ENCODE measurements around the genes PIM2, PRAF2, CENPVL3 and XAGE1A.

DNA sequence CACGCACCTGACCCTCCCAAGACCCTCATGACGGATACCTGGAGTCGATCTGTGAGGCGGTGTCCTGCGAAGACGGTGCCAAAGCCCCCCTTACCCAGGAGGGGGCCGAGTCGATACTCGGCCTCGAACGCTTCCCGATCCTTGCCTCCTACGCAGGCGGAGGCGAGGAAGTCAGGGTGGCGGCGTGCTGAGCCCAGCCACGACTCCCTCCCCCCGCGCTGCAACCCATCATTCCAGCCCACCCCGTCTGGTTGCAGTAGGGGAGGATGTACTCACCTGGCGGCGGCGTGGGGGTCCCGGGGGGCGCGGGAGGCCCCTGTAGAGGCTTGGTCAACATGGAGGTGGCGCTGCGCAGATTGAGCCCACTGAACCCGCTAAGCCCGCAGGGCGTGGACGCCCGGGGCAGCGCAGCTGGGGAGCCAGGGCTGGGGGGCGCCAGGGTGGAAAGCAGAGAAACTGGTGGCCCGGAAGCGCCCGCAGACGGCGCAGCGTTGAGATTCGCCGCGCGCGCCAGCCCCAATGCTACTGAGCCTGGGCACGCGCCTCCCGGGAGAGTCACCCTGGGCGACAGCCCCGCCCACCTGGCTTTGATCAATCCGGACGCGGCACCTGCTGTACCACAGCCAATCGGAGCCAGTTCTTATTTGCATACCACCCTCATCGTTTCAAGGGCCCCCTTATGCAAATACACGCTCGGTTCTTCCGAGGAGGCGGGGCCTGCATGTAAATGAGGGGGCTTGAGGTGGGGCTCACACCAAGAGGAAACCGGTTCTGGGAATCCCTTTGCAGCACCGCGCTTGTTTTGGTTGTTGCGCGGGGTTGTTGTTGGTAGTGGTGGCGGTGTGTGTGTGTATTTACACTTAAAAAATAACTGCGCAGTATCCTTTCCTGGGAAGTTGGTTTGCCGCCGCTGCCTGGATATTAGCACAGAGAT lies at the start of gene PIM2:
Gene PIM2, minus strand, starts transcription at position 527 of the 934 bp plus-strand sequence.
- CAGE, long polyA plus RNA, result no peak
- RRBS, result 26% methylated on average over 23 of the region's 70 CpGs

GRCh38 chrX:48938589-48939154 lies 18.7 kb downstream of the OTUD5 start:
- CAGE, long polyA plus RNA, result no peak
- RRBS, result no CpG with 5 or more reads among the region's 5 CpGs

- CAGE, long polyA plus RNA, result no peak
- RRBS, result no CpG with 5 or more reads among the region's 3 CpGs
These were observed 14.6 kb downstream of the TFE3 start for GRCh38 chrX:49028463-49028974.

DNA sequence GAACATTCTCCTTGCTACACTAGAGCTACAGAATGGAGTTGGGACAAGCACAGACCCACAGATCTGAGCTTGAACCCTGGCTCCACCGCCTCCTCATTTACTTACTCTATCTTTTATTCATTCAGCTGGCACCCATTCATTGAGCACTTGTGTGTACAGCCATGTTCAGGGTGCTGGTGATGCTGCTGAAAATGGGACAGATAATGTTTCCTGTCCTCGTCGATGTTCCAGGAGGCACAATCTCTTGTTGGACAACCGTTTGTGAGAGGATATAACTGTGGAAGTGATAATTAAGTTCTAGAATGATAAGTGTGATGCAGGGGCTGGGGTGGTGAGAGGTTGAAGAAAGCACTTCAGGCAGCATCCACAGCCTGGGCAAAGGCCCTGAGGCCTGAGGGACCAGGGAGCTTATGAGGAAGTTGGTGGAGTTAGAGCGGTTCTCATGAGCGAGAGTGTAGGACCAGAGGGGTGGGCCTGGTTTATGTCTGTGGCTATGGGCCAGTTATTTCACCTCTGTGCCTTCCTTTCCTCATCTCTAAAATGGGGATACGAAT lies 2.6 kb downstream of the CCDC120 start:
- CAGE, long polyA plus RNA, result no peak
- RRBS, result no CpG with 5 or more reads among the region's 7 CpGs

DNA sequence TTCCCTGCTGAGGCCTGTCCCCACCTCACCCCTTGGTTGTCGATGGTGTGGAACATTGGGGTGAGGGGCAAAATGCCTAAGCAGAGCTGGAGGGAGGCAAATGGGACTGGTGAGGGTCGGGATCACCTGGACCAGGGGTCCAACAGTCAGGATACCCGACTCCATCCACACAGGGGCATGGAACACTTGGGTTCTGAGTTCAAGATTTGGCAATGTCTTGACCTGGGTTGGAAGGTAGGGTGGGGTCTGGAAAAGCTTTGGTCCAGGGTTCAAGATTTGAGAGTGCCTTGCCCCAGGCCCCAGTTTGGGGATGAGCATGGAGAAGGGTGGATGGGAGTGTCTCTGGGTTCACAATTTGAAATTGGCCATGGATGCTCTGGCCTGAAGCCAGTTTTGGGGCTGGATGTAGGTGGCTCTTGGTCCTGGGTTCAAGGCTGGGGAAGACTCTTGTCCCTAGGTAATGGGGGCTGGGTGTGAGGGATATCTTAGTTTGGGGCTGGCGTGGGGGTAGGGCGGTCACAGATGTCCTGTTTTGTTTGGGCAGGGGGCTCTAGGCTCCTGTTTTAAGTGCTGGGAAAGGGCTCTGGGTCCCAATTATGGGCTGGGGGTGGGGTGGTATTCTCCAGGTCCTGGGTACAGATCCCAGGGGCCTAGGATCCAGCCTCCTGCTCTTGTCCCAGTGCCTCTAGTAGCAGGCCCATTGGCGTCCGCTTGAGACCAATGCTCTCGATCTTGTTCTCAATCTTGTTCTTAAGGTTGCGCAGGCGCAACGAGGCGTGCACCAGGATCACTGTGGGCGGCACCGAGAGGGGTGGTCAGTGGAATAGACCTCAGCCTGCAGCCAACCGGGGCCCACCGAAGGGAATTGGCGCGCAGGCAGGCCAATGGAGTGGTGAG lies 2.3 kb downstream of the PRAF2 start:
- CAGE, long polyA plus RNA, result no peak
- RRBS, result 29% methylated on average over 4 of the region's 18 CpGs

DNA sequence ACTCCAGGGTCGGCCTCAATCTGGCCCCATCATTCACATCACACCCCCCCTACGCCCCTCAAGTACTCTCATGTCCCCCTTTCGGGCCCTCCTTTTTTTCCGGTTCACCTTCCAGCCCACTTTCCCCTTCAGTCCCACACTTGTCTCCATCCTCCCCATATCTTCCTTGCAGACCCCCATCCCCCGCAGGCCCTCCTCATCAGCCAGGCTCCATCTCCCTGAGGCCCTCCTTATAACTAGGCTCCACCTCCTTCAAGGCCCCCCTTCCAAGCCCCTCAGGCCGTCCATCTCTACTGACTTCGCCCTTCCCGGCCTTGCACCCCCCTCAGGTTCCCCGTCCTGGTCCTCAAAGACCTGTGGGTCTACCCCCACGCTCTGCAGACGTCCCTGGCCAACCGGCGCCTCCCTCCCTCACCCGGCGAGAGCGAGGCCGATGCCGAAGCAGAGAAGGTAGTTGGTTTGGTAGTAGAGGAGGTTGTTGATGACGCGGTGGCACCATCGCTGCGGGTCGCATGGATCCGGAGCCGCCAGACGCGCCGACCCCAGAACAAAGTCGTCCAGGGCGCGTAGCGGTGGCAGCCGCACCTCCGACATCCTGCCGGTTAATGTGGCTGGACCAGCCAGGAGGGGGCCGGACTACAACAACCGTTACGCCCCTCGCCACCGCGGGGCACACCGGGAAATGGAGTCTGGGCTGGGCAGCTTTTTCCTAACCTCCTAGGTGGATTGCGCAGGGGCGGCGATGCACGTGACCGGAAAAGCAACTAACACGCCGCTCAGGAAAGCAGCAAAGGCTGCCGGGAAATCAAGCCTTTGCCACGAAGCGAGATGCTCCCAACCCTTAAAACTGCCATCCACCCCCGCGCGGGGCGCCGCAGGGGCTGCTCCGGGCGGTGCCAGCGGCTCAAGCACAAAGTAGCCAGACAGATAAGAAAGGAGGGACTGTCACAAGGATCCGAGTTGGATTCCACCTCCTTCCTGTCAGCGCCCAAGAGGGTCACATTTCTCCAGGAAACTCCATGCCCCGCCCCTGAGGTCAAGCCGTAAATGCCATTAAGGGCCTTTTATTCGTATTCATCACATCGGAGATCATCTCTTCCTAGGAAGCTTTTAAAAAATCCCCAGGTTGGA lies at the start of gene PRAF2:
Gene PRAF2, minus strand, starts transcription at position 609 of the 1,131 bp plus-strand sequence.
- CAGE, long polyA plus RNA, result start-site peak on the minus strand centred at position 601 of the sequence, 19 bp wide, 680 and 461 reads in 2 replicates
- RRBS, result 36% methylated on average over 51 of the region's 66 CpGs

- CAGE, long polyA plus RNA, result no peak
- RRBS, result no CpG with 5 or more reads among the region's 12 CpGs
These were observed 4.8 kb upstream of the SYP start for GRCh38 chrX:49204630-49205261.

- CAGE, long polyA plus RNA, result no peak
- RRBS, result no CpG with 5 or more reads among the region's 4 CpGs
These were observed 2.3 kb upstream of the FOXP3 start for GRCh38 chrX:49266746-49267179.

GRCh38 chrX:49844411-49845042 lies 15.4 kb downstream of the PAGE4 start:
- CAGE, long polyA plus RNA, result no peak
- RRBS, result no CpG with 5 or more reads among the region's 11 CpGs

- CAGE, long polyA plus RNA, result no peak
- RRBS, result no CpG with 5 or more reads among the region's 38 CpGs
These were observed 467 bp downstream of the USP27X start for GRCh38 chrX:49879761-49880141.

DNA sequence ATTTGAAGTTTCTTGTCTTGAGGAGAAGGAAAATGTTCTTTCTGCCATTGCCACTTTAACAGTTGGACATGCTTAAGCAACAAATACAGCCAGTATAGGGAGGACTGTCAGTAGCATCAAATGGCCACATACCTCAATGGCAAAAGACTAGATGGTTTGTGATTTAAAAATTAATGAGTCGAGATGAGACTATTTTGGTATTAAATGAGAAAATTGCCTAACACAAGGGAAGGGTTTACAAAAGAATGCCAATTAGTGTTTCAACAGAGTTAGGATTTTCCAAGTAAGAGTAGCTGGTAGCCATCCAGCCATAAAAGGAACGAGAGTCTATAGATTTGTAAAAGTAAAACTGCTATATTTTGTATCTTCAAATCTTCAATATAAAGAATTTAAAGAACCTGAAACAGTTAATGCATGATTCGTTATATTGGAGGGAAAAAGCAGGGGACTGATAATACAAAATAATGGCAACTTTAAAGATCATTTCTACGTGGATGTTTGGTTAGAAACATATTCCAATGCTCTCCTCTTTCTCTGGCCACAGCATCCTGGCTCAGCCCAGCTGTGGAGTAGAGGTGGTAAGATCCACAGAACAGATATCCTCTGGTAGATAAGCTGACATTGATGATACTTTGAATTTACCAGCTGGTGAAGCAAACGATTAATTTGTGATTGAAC lies 105.8 kb downstream of the AKAP4 start:
- CAGE, long polyA plus RNA, result no peak
- RRBS, result no CpG with 5 or more reads among the region's 5 CpGs

DNA sequence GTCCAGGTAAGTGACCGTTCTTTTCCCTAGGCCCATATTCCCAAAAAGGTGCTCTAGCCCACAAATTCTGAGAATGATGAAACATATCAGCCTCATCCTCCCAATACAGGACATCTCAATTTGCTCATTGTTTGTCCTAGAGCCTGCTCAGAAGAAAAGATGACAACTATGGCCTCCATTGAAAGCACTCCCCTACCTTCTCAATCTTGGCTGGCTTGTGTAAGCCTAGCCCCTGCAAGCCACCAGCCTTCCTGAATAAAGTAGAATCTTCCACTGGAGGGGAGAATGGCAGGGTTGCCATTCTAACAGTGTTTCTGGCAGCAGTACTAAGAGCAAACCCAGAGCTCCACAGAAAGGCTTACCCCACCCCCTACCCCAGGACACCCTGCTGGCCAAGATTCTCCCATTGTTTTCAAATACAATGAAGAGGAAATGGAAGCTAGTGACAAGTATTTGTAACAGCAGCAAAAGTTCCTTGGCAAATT lies 124.0 kb upstream of the DGKK start:
- CAGE, long polyA plus RNA, result no peak
- RRBS, result no CpG with 5 or more reads among the region's 1 CpG

DNA sequence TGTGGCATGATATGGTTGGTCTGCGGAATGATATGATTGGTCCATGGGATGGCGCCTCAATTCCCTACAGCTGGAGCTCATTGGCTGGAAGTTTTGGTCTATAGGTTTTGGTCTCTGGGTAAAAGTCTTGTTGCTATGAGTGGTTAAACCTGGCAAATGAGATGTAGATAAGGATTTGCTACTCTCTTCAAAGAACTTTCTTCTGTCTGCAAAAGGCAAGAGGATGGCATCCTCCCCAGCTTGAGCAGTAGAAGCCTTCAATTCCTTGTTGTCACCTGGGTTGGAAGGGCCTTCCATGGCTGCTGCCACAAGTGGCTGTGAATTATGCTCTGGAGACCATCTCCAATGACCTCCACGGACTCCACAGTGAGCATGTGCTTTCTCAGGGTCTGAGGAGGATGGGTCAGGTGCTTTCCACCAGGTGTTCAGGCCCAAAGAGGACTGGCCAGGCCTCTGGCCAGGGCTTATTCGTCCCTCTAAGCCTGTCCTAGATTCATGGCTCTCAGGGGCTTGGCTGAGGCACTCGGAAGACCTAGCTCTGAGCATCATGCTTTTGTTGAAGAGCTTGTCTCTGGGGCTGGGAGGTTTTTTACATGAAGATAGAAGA lies 163.0 kb upstream of the DGKK start:
- CAGE, long polyA plus RNA, result no peak
- RRBS, result no CpG with 5 or more reads among the region's 5 CpGs

GRCh38 chrX:50697480-50698204 lies 116.4 kb downstream of the SHROOM4 start:
- CAGE, long polyA plus RNA, result no peak
- RRBS, result no CpG with 5 or more reads among the region's 6 CpGs

DNA sequence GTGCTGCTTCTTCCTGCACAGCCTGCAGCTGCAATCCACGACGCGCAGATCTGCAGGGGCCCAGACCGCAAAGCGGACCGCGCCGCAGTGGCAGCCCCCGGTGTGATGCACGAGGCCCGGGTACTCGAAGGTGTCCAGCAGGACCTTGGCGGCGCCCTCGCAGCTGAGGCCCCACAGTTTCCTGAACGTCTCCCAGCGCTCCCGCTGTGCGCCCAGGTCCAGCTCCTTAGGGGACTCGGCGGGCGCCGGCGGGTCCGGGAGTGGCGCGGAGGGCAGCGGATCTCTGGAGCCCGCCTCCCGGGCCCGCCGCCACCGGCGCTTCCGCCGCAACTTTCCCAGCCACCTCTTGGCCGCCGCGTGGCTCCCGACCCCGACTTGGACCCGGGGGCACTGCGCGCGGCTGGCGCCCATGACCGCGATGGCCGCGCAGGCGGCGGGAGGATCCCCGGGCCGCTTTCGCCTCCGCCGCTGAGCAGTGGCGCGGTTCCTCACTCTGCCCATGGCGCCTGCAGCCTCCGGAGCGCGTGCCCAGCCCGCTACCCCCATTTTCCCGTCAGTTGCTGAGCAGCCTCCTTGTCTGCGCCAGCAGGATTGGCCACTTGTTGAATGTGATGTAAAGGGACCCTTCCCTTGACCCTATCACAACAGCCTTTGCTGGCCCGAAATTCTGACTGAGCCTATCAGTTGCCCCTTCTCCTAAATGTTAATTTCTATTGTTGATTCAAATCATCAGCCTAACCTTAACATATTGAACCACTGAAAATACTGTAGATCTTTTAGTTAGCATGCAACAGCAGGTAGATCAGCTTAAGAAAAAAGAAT lies at the start of gene CENPVL3:
Gene CENPVL3, minus strand, starts transcription at position 540 of the 822 bp plus-strand sequence.
- CAGE, long polyA plus RNA, result no peak
- RRBS, result 28% methylated on average over 8 of the region's 67 CpGs

- CAGE, long polyA plus RNA, result no peak
- RRBS, result no CpG with 5 or more reads among the region's 20 CpGs
These were observed 410 bp downstream of the MAGED1 start for GRCh38 chrX:51893819-51894246.

DNA sequence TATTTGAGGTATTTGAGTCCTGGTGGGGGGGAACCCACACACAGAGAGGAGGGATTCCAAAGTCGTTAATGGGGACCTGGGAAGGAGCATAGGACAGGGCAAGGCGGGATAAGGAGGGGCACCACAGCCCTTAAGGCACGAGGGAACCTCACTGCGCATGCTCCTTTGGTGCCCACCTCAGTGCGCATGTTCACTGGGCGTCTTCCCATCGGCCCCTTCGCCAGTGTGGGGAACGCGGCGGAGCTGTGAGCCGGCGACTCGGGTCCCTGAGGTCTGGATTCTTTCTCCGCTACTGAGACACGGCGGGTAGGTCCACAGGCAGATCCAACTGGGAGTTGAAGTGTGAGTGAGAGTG lies at the start of gene XAGE1A:
Gene XAGE1A, plus strand, starts transcription at position 205 of the 355 bp plus-strand sequence.
- CAGE, long polyA plus RNA, result no peak
- RRBS, result no CpG with 5 or more reads among the region's 17 CpGs

DNA sequence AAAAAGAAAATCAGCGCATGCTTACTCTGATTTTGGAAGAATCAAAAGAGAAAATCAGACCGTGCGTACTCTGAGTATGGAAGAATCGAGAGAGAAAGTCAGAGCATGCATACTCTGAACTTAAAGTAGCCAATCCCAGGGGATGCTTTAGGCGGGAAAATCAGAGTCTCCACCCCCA lies 118 bp downstream of the SSX7 start:
- CAGE, long polyA plus RNA, result no peak
- RRBS, result no CpG with 5 or more reads among the region's 5 CpGs

GRCh38 chrX:52995116-52996274 lies 37.2 kb upstream of the FAM156A start:
- CAGE, long polyA plus RNA, result no peak
- RRBS, result no CpG with 5 or more reads among the region's 50 CpGs

DNA sequence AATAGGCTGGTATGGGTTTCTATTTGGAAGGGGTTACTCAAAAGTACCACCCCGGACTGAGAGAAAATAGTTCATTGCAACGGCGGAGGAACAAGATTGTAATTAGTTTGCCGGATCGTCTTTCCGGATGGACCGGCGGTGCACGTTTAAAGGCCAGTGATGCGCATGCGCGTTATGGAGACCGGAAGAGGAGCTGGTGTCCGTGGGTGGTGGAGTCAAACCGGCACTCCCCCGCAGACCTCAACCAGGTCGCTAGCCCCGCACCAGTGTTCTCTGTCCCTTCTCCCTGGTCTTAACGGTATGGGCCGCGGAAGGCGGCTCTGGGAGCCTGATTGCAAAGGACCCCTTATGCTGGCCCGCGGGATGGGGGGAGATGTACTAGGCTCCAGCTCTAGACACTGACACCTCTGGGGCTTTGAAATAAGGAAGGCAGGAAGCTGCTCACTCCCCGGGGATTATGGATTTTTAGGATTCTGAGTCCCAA lies 363 bp upstream of the KDM5C start:
- CAGE, long polyA plus RNA, result no peak
- RRBS, result 2% methylated on average over 7 of the region's 25 CpGs